ENCODE results near the genes DNAJB7 and PHF5A.

DNA sequence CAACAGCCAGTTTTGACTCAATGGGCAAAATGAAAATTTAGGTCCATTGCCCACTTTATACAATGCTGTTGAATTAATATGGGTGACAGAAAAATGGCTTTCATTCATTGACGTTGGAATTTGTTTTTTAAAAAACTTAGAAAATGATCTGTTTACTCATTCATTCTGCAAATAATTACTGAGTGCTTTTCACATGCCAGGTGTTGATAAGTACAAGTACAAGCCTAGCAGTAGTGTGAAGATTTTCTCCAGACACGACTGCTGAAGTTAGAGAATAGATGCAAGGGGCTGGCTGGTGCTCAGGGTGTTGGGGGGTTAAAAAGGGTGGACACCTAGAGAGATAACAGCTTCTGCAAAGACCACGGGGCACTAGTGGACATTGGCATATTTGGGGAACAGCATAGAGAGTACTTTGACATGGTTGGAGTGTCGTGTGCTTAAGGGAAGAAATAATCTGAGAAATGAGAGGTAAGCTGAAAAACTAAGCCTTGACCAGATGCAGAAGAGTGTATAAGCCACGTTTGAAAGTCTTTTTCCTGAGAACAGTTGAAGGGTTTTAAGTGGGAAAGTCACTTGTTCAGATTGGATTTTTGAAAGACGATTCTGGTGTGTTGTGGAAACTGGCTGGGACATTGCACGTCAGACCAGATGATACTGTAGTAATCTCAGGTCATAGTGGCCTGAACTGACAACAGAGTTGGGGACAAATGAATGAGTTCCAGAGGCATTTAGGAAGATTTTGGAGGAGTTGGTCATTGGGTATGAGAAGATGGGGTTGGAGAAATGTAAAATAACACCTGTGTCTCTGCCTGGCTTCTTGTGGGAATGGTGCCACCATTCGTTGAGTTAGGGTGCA, 6.5 kb downstream of the TNRC6B start:
- PRO-cap, result no peak
- RAMPAGE, long total RNA, result no peak

DNA sequence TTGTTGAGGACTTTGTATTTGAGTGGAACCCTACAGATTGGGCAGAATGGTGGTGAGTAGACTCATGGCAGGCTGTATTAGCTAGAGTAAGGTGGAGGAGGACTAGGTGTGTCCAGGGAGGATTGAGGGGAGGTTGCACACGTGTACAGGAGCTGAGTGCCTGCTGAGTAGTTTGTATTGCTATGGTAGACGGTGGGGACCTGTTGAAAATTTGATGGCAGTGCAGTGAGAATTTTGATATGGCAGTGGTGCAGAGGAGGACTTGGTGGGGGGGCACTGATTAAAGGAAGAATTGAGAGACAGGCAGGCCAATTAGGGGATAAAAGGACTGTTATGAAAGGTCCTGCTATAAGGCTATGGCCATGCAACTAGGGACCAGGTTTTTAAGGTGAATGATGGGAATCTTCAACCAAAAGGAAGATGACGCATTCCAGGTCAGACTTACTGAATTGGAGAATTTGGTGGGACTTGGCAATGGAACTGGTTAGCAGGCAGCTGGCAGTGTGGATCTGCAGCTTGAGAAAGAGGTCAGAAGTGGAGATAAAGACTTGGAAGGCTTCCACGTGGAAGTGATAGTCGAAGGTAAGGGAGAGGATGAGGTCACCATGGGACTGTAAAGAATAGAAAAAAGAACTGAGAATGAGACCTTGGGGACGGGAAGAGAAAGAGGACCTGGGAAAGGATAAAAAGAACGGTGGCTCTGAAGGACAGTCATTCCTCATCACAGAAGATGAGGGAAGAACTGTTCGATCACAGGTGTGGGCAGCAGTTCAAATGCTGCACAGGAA, 8.0 kb downstream of the TNRC6B start:
- PRO-cap, result no peak
- RAMPAGE, long total RNA, result no peak

GRCh38 chr22:40204118-40204923, 26.6 kb downstream of the TNRC6B start:
- PRO-cap, result no peak
- RAMPAGE, long total RNA, result no peak

DNA sequence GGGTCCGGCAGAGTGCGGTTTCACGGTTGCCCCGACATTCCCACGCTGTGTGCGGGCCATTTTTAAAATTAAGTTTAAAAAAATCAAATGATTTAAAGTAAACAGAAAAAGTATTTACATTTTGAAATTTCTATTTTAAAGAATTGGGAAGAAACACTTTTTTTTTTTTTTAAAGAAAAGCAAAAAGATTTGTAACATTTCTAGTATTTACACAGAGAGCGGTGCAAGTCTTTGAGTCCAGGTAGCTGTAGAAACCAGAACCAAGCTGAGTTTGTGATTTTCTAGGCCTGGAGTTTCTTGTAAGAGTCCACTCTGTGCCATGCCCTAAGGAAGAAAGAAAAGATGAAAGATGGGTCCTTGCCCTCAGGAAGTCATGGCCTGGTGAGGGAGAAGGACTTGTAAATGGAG, 82.3 kb downstream of the TNRC6B start:
- PRO-cap, result no peak
- RAMPAGE, long total RNA, result no peak

GRCh38 chr22:40462937-40463761, 92.8 kb downstream of the SGSM3 start:
- PRO-cap, result no peak
- RAMPAGE, long total RNA, result no peak

- PRO-cap, result no peak
- RAMPAGE, long total RNA, result no peak
Observed at GRCh38 chr22:40519662-40519861, 117.0 kb downstream of the MRTFA start.

DNA sequence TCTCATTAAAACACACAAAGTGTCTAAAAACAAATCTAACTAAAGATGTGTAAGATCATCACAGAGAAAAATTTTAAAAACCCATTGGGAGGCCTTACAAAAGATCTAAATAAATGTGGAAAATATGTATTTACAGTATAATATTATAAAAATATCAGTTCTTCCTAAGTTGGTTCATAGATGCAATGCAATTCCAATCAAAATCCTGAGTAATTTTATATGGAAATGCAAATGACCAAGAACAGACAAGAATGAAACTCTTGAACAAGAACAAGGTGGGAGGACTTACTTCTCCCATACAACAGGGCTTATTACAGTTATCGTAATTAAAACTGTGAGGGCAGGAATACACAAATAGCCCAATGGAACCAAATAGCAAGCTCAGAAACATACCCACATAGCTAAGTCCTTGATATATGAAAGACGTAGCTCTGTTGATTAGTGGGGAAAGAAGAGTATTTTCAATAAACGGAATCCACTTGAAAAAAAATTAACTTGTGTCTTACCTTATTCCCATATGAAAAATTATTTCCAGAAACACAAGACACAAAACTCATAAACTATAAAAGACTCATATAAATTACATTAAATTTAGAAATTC, 92.8 kb downstream of the MRTFA start:
- PRO-cap, result no peak
- RAMPAGE, long total RNA, result start-site peak on the minus strand centred at position 231 of the sequence, 50 bp wide, 30 reads

GRCh38 chr22:40636882-40637666, 555 bp upstream of the MRTFA start:
- PRO-cap, result bidirectional peak, plus-strand start at chr22:40637031, minus-strand start at chr22:40636698; unidirectional peak, plus-strand start at chr22:40637242; unidirectional peak, plus-strand start at chr22:40637296; unidirectional peak, plus-strand start at chr22:40637347
- RAMPAGE, long total RNA, result no peak

DNA sequence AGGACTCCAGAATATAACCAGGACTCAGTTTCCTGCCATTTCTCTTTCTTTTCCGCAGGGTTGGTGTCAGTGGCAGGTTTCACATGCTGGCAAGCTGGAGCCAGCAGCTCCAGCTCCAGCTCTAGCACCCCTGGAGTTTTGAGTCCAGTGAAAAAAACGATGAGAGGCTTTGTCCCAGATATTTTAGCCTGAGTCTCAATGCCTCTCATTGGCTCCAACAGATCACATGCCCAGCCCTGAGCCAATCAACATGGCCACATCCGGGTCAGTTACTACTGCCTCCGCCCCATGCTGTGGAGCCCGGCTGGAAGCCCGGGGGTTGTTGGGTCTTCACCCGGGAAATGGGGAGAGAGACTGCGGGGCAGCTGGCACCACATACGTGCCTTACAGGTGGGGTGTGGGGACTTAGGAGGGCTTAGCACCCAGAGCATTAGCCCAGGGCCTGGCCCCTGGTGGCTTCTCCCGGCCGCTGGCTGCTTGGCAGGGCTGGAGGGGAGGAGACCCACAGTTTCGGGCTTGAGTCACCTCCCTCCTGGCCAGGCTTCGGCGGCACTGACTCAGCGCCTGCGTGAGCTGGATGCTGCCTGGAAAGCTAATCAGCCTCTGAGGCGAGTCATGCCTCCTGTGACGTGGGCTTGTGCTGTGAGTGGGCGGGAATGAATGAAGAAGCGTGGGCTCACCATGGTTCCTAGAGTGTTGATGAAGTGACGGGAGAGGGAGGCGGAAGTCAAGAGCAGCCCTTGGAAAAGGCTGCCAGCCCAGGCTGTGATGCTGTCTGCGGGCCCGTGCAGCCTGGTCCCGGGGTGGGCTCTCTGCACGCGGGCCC, 15.3 kb upstream of the MRTFA start:
- PRO-cap, result bidirectional peak, plus-strand start at position 307 of the sequence, minus-strand start at position 146 of the sequence; bidirectional peak, plus-strand start at position 692 of the sequence, minus-strand start at position 554 of the sequence
- RAMPAGE, long total RNA, result no peak

DNA sequence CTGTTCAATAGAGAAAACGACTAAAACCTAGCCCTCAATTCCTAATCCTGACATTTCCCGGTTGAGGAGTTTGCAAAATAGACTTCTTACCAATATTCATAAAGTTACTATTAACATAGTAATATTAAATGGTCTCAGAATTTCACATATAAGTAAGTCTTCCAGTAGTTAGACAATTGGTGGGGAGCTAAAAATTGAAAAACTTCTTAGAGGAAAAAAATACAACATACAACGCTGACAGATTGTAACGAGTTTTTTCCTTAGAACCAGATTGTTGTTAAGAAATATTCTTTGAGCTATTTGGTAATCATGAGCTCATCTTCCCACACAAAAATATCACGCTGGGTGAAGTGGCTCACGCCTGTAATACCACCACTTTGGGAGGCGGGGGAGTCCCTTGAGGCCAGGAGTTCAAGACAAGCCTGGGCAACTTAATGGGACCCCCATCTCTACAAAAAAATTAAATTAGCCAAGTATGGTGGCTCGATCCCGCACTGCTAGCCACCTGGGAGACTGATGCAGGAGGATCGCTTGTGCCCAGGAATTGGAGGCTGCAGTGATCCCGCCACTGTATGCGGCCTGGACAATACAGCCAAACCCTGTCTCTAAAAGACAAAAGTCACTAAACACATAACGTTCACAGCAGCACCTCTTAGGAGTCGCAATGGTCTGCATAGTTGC, 1.5 kb downstream of the ST13 start:
- PRO-cap, result no peak
- RAMPAGE, long total RNA, result no peak

GRCh38 chr22:40861640-40862482, at the start of gene DNAJB7:
DNAJB7 (minus strand) TSS chr22:40862113.
- PRO-cap, result no peak
- RAMPAGE, long total RNA, result no peak

- PRO-cap, result no peak
- RAMPAGE, long total RNA, result no peak
Observed at GRCh38 chr22:40931892-40932580, 19.1 kb upstream of the RBX1 start.

DNA sequence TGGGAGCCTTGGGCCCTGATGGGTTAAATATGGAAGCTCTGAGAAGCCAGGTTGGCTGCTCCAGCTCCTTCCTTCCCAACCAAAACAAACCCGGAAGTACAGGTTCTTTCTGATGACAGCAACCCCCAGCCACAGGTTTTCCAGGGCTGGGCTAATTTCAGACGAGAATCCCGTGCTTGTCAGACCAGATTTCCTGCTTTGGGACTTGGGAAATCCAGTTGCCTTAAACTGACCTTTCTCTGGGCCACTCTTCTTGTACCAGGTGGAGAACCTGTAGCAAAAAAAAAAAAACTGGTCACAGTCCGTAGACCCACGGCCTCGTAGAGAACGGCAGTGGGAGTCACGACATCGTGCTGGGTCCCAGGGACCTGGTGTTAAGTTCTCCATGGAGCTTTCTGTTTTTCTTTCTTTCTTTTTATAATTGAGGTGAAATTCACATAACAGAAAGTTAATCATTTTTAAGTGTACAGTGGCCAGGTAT, 52.0 kb downstream of the RBX1 start:
- PRO-cap, result no peak
- RAMPAGE, long total RNA, result no peak

DNA sequence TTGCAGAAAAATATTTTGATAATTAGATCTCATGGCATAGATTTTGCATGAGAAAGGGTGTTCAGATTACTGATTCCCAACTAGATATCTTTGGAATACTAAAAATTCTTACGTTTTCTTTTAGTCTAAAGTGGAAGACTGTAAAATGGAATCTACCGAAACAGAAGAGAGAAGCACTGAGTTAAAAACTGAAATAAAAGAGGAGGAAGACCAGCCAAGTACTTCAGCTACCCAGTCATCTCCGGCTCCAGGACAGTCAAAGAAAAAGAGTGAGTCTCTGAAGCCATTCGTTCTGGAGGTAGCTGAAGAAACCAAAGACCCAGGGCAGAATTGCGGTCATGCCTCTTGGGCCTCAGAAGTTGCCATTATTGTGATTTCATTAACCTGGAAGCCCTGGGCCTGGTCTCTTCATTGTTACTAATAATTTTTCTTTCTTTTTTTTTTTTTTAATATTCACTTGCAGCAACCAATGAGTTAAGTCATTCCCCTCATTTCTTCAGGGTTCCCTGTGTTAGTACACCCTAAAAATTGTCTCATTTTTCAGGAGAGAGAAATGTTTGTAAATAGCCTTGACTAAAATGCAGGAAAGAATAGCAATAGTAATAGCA, 52.9 kb upstream of the L3MBTL2 start:
- PRO-cap, result no peak
- RAMPAGE, long total RNA, result no peak

DNA sequence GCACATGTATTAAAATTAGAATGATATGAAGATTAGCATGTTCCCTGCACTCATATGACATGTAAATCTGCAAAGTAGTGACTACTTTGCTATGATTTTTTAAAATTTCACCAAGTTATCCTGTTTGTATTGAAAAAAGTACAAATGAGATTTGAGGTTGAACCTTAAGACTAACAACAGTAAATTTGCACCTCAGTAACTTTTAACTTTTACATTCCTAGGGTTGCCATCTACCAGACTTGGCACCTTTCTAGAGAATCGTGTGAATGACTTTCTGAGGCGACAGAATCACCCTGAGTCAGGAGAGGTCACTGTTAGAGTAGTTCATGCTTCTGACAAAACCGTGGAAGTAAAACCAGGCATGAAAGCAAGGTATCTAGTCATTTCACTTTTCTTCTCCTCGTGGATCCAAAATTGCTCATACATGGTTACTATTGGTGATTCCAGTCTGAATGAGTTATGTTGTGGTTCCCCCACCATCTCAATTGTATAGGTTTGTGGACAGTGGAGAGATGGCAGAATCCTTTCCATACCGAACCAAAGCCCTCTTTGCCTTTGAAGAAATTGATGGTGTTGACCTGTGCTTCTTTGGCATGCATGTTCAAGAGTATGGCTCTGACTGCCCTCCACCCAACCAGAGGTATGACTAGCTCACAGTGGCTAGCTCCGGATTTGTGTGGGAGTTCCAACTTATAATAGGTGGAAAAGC, 36.7 kb upstream of the L3MBTL2 start:
- PRO-cap, result no peak
- RAMPAGE, long total RNA, result no peak

GRCh38 chr22:41178980-41179581, 26.0 kb upstream of the L3MBTL2 start:
- PRO-cap, result no peak
- RAMPAGE, long total RNA, result no peak

- PRO-cap, result no peak
- RAMPAGE, long total RNA, result no peak
Observed at GRCh38 chr22:41369065-41369627, 12.6 kb upstream of the TEF start.

- PRO-cap, result no peak
- RAMPAGE, long total RNA, result no peak
Observed at GRCh38 chr22:41396928-41397672, 15.4 kb downstream of the TEF start.

- PRO-cap, result bidirectional peak, plus-strand start at chr22:41468766, minus-strand start at chr22:41468685
- RAMPAGE, long total RNA, result start-site peak on the minus strand at chr22:41468659-41468674, 60 reads
Observed at GRCh38 chr22:41468567-41468932, at the start of gene PHF5A. PHF5A (minus strand) TSS chr22:41468692.

- PRO-cap, result no peak
- RAMPAGE, long total RNA, result no peak
Observed at GRCh38 chr22:41471383-41471694, 2.4 kb downstream of the ACO2 start.